Measurements from ENCODE around the gene HSPB2.

DNA sequence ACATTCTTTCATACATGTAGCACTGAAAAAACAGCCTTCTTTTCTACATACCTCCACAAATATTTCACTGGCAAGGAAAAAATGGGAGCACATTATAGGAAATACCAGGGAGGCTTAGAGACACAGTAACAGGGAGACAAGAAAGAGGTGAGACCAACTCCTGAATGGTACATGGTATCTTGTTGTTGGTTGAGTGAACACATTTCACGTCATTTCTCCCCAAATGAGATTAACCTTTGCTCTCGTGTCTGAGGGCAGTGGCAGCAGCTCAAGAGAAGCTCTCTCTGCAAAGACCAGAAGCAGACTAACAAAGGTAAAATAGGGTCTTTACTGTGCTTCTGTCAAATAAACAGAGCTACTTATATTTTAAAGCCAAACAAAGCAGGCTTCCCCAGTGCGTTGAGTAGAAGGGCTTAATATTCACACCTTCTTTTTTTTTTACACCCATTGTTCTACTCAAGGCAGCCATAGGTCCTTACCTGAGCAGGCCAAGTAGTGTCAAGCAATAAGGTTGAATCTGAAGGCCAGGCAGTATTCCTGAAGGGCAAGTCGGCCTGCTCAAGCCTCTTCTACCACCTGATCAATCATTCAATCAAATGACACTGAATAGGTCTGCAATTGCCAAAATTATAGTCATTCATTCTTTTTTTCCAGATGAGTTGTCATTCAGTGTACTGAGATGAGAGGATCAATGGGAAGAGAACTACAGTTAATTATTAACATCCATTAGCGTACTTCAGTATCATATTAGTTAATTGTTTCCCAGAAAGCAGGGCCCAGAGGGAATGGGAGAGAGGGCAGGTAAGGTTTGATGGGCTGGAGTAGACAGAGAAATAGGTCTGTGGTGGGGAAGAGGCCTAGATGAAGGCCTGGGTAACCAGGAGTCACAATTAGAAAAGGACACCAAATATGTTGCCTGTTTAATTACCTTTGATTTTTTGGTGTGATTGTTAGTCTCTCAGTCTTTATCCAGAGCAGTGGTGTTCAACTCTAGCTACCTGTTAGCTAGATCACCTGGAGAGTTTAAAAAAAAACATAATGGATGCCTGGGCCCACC is 11.8 kb upstream of the PPP2R1B start:
- RRBS: no CpG with 5 or more reads among the region's 5 CpGs

GRCh38 chr11:111814333-111815170 is 48.4 kb upstream of the PPP2R1B start:
- RRBS: no CpG with 5 or more reads among the region's 4 CpGs

GRCh38 chr11:111840066-111840496 is 31.3 kb downstream of the ALG9 start:
- RRBS: no CpG with 5 or more reads among the region's 1 CpG

GRCh38 chr11:111912365-111913378 is at the start of gene HSPB2:
Gene HSPB2, plus strand, starts transcription at chr11:111912734.
- RRBS: 89% methylated on average over 7 of the region's 37 CpGs

GRCh38 chr11:111913910-111914451 is 1.4 kb downstream of the HSPB2 start:
- RRBS: 37% methylated on average over 3 of the region's 4 CpGs

GRCh38 chr11:111922718-111923111 is 4.0 kb downstream of the C11orf52 start:
- RRBS: no CpG with 5 or more reads among the region's 1 CpG

GRCh38 chr11:111927408-111927748 is 8.7 kb downstream of the C11orf52 start:
- RRBS: no CpG with 5 or more reads among the region's 13 CpGs

GRCh38 chr11:112050868-112051234 is 23.0 kb downstream of the PIH1D2 start:
- RRBS: no CpG with 5 or more reads among the region's 3 CpGs

DNA sequence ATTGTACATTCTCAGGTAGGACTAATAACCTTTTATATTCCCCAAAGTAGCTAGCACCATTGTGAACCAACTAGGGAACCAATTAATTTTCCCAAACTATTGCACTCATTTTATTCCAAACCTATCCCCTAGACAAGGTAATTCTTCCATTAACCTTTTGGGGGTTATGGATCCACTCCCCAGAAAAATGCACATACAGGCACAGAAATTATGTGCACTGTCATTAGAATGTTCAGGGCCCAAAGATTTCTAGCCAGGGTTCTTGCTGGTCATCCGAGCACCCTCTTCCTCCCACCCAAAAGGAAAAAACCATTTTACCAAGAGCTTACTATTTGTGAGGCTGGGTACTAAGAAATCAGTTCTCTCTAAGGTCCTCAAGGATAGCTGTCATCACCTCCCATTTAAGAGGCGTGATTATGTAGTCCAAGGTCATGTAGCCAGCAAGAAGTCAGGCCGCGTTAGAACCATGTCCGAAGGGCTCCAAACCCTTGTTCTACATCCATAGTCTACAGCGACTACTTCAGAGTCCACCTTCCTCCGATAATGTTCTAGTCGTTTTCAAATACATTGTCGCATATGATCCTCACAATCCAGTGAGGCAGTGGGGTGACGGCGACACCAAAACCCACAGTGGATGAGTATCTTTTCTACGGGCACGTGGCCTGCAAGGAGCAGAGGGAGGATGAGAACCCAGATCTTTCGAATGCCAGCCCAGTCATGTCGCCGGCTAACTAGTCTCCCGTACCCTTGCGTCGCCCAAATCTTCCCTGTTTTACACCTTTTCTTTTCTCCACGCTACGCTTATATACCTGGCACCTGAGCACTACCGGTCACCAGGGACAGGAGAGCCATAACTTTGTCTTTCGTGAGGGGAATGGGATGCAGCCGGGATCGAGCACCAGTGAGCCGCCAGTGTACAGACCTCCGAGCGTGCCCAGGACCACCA is 634 bp downstream of the TIMM8B start:
- RRBS: under 1% methylated on average over 9 of the region's 28 CpGs

- RRBS: no CpG with 5 or more reads among the region's 5 CpGs
Observed at GRCh38 chr11:112236081-112236394, 9.8 kb downstream of the PTS start.

GRCh38 chr11:112255161-112256052 is 5.3 kb downstream of the PLET1 start:
- RRBS: no CpG with 5 or more reads among the region's 19 CpGs

DNA sequence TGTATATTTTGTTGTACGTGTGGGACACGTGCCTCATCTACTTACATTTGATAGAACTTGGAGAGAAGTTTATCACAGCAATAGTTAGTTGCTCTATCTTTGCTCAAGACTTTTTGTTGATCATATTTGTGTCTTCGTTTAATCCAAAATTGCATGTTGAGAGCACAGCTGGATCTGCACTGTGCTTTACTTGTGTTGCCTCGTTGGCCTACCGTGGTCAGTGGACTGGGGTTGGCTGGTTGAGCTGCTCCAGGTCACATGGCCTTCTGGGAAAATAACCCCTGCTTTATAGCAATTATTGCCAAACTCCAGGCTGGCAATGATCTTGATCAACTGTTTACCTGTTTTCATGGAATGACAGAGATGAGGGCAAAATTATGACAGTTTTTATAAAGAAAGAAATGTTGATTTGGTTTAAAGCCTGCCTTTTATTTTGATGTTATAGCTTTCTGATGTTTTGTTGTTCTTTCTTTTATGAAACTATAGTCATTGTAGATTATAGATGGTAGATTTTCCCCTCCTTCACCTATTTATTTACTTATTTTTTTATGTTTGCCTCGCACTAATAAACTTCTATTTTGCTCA is 5.8 kb upstream of the PLET1 start:
- RRBS: no CpG with 5 or more reads among the region's 6 CpGs

GRCh38 chr11:112271099-112271372 is 10.4 kb upstream of the PLET1 start:
- RRBS: no CpG with 5 or more reads among the region's 4 CpGs

DNA sequence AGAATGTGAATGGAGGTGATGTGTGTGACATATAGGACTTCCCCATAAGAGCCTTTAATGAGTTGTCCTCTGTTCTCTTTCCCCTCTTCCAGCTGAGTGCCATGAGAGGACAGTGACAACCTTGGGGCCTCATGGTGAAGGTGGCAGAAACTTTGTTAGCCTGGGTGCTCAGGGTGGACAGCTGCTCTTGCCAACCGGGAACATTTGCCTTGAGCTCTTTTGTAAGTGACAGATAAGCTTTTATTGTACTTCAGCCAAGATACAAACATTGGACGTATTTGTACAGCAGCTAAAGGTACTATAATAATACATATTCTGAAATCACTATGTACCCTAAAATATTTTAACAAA is 33.0 kb upstream of the PLET1 start:
- RRBS: no CpG with 5 or more reads among the region's 2 CpGs

DNA sequence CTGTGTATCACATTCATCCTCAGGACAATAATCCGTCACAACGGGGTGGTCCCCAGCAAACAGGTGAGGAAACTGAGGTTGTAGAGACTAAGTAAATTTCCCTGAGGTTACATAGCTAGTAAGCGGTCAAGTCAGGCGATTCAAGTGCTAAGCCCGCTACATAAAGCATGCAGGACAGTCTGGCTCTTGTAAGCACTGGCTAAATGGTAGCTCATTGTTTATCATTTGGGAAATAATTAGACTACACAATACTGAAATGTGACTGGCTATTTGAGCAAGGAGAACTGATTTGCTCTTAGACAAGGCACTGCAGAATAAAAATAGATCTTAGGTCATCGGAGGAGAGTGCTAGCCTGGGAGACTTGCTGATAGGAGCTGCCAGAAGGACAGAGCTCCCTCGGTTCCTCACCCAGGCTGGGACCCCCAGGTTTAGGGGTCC is 184.5 kb upstream of the NCAM1 start:
- RRBS: no CpG with 5 or more reads among the region's 7 CpGs

- RRBS: no CpG with 5 or more reads among the region's 8 CpGs
Observed at GRCh38 chr11:112785059-112785635, 176.1 kb upstream of the NCAM1 start.

GRCh38 chr11:112852402-112852631 is 108.9 kb upstream of the NCAM1 start:
- RRBS: no CpG with 5 or more reads among the region's 3 CpGs

DNA sequence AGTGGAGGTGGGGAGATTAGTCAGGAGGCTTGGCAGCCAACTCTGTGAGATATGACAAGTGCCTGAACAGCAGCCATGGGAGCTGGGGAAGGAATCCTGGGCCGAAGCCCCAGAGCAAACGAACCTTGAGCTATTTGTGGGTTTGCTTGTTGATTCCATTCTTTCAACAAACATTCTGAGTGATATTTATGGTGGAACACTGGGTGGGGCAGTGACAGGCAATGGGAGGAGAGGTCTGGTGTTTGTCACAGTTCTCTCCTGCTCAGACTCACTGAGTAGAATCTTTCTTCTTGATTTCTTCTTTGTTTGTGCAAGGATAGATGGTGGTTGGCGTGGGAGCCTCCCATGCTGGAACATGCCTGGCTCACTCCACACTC is 11.0 kb upstream of the NCAM1 start:
- RRBS: no CpG with 5 or more reads among the region's 3 CpGs

DNA sequence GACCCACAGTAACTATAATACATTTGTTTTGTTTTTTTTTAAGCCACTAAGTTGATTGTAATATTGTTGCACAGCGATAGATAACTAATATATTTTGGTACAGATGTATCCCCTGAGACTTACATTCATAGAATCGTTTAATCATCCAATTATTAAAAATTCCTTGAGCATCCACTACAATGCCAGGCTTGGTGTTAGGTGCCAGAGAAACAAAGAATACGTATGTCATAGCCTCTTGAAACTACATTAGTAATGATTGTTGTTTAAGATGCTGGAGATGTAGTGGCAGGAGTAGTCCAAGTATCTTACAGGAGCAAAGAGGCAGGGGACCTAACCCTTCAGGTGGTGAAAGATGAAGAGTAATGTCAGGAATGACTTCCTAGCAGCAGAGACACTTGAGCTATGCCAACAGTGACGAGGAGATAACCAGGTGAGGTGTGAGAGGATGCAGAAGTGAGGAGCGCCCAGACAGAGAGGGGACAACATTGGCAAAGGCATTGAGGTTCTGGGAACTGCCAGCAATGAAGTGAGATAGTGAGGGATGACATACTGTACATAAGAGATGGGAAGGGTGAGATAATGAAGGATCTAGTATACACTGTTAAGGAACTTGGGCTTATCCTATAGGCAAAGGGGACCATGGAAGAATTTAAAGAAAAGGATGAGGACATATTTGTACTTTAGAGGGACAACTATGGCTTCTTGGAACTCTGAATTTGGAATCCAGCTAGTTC is 95.7 kb downstream of the NCAM1 start:
- RRBS: no CpG with 5 or more reads among the region's 5 CpGs

All from T47D (cell line).